Measurements from ENCODE around the genes KRT3 and TNS2.

DNA sequence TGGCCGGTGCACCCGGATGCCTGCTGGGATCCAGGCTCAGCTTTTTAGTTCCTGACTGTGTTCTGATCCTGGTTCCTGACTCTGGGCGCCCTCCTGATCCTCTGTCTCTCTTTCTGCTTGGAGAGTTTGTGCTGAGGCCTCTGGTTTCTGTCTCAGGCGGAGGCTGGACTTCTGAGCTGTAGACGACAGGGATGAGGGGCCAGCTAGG lies 16.6 kb downstream of the KRT80 start:
- RRBS = no CpG with 5 or more reads among the region's 5 CpGs

DNA sequence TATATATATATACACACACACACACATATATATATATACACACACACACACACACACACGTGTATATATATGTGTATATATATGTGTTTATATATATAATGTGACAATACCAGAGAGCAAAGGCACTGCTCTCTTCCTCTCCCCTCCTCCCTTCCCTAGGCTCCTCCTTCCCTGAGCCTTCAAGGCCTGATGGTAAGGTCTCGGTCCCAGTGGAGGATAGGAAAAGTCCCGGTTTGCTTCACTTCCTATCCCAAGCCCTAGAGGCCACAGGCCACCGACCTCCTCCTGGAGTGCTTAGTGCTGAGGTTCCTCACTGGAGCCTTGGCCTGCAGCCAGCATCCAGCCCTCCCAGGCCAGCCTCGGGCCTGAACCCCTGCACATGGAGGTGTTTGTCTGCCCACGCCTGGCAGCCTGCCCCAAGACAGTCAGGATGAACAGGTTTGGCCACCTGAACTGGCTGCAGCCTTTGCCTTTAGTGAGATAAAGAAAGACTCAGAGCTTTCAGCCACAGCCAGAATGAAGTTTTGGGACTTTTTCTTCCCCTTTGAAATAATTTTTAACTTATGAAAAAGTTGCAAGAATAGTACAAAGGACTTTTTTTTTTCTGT lies 15.9 kb upstream of the KRT7 start:
- RRBS = no CpG with 5 or more reads among the region's 6 CpGs

DNA sequence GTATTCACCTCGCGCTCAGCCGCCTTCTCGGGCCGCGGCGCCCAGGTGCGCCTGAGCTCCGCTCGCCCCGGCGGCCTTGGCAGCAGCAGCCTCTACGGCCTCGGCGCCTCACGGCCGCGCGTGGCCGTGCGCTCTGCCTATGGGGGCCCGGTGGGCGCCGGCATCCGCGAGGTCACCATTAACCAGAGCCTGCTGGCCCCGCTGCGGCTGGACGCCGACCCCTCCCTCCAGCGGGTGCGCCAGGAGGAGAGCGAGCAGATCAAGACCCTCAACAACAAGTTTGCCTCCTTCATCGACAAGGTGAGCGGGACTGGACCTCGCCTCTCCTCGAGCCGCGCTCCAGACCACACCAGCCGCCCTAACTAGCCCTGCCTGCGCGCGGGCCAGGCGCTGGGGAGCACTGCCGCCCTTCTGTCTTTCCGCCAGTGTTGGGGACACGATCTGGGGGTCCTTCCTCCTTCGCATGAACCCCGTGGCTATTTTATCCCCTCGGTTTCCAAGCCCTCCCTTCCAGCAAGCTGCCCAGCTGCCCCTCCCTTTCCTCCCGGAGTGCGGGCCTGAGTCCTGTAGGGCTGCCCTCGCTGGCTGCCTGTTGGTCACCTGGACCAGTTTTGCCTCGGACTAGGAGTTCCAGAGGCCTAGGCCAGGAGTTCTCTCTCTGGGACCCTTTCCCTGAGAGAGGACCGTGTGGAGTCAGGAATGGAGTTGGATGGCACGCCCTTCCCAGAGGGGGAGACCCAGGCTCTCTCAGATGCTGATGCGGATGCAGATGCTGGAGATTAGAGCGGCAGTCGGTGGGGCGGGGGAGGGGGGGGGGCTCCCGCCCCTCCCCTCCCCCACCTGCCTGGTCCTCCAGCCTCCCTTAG lies 511 bp downstream of the KRT7 start:
- RRBS = 3% methylated on average over 19 of the region's 61 CpGs

DNA sequence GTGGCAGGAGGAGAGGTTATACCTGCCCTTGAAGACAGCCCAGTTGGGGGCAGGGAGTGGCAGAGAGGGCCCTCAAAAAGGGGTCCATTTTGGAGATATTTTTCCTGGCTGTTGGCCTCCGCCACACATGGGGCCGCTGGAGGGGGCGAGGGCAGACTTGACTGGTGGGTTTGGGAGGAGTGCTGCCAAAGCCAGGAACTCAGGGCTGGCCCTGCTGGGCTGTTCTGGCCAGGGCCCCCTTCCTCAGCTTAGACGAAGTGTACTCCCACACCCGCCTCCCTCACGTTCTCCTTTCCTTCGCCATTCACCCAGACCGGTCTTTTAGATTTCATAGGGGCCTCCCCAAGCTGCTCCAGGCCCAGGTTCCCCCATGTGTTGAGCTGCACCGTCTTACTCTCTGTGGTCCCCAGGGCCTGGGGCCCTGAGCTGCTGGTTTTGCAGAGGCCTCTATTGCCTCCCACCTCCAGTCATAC lies 1.2 kb downstream of the KRT7 start:
- RRBS = no CpG with 5 or more reads among the region's 9 CpGs

DNA sequence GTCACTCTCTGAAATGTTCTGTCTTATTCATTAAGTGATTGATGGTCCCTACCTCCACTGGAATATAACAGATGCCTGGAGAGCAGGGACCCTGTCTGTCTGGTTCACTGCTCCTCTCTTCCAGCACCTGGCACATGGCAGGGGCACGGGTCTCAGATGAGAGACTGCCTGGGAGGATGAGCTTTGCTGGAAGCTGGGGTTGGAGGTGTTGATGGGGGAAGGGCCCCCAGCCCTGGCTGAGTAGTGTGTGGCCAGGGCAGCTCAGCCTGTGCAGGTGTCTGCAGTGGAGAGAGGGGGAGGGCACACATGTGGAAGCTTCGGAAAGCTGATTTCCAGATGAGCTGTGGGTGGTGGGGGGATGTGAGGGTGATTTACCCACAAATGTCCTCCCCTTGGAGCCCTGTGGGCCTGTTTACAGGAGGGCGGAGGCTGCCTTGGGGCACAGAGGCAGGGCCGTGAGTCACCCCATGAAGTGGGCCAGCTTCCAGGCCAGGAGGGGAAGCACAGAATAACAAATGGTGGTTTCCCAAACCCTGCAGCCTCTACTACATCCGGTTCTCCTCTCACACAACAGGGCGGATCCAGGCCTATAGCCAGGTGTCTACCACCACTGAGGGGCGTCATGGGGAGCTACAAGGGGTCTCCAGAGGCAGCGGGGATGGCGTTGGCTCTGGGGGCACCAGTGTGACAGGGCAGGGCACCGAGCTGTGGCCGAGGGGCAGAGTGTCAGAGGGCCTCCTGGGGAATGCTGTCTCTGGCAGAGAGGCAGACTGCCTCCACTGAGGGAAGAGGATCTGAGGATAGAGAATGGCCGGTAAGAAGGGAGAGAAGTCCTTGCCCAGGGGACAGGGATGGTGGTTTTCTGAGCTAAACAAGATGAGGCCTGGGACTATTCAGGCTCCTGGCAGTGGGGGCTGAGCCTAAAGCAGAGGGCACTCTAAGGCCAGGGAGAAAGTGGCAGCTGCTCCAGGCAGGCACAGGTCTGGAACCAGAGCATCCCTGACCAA lies 11.1 kb downstream of the KRT7 start:
- RRBS = no CpG with 5 or more reads among the region's 12 CpGs

DNA sequence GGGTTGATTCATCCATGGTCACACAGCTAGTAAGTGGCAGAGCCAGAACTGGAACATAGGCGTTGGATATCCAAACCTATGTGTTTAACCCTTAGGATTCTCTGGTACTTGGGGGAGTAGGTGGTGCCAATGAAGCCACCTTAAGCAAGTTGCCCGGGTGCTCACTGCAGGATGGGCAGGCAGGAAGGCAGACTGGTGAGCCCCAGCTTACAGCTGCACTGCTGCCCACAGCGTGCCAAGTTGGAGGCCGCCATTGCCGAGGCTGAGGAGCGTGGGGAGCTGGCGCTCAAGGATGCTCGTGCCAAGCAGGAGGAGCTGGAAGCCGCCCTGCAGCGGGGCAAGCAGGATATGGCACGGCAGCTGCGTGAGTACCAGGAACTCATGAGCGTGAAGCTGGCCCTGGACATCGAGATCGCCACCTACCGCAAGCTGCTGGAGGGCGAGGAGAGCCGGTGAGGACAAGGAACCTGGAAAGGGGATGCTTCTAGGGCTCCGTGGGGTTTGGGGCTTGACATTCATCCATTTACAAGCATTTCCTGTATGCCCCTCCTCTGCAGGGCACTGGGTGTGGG lies 12.2 kb downstream of the KRT7 start:
- RRBS = no CpG with 5 or more reads among the region's 19 CpGs

DNA sequence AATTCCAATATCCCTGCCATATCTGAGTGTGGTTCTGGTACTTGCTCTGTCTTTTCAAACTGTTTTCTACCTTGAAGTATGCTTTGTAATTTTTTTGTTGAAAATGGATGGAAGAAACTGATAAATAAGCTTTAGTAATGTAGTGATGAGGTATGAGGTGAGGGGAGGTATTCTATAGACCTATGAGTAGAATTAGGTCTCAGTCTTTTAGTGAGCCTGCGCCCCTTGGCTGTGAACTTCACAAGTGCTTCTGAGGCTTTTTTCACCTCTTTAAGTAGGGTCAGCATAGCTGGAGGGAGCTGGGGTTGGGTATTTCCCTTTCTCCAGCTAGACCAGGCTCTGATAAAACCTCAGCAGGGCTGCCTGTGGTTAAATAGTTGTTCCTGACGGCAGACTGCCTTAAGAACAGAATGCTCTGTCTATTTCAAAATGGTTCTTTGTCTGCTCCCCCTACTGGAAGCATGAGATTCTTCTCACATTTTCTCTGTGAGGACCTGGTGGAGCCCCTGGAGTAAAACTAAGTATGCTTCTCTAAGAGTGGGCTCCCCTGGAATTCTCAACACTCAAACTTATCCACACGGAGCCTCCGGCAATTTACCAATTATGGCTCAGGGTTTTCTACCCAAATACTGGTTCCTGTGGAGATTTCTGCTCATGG lies 13.2 kb downstream of the KRT5 start:
- RRBS = no CpG with 5 or more reads among the region's 4 CpGs

DNA sequence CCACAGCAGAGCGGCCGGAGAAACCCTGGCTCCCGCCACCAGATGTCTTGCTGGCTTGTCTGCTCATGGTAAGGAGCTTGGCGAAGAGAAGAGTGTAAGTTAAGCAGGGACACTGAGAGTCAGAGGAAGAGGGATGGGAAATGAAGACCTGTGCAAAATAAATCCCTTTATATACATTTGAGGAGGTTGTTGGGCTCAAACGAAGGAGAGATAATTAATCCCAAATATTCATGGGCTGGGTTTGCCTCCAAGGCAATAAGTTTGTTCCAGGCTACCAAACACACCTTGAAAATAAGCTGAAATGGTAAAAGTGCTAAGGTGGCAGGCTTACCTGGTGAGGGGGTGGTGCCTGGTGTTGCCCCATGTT lies at the start of gene KRT3:
KRT3 (minus strand) TSS at position 142 of the 367 bp plus-strand sequence.
- RRBS = no CpG with 5 or more reads among the region's 5 CpGs

DNA sequence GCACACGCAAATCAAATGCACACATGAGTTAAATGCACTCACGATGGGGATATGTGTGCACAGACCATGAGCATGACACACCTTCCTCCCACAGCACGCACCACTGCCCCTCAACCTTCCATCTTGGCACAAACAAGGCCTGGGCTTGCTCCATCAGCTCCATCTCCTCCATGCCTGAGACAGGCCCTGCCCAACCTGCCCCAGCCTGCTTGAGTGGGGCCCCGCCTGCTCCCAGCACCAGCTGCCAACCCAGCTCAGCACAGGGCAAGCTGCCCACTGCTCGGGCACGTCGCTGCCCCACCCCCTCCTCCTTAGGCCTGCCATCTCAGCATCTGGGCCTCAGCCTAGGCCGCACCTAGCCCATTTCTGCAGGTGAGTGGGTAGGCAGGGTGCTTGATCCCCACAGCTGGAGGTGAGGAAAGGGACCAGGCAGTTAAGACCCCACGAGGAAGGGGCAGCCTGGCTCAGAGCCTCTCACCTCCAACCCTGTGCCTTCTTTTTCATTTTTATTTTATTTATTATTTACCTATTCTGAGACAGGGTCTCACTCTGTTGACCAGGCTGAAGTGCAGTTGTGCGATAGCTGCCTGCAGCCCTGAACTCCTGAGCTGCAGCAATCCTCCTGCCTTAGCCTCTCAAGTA lies 27.7 kb upstream of the KRT78 start:
- RRBS = no CpG with 5 or more reads among the region's 10 CpGs

DNA sequence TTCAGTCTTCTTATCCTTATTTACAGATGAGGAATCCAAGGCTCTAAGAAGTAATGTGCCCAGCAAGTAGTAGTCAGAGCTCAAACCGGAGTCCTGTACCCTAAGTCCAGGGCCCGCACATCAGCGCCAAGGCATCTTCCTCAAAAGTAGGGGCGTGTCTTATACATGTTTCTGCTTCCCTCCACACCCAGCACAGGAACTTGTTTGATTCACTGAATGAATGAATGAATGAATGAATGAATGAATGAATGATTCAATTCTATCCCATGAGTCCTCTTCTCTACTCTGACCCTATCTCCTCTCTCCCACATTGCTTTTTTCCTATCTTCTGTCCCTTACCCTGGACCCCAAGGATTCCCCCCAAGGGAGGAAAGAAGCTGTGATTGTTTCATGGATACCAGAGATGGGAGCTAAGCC lies 21.9 kb upstream of the KRT8 start:
- RRBS = no CpG with 5 or more reads among the region's 4 CpGs

GRCh38 chr12:53016497-53016696 lies 10.1 kb downstream of the EIF4B start:
- RRBS = no CpG with 5 or more reads among the region's 3 CpGs

- RRBS = 1% methylated on average over 32 of the region's 96 CpGs
Observed at GRCh38 chr12:53046648-53047533, 3.0 kb upstream of the TNS2 start.

- RRBS = no CpG with 5 or more reads among the region's 14 CpGs
Observed at GRCh38 chr12:53047774-53048078, 2.1 kb upstream of the TNS2 start.

DNA sequence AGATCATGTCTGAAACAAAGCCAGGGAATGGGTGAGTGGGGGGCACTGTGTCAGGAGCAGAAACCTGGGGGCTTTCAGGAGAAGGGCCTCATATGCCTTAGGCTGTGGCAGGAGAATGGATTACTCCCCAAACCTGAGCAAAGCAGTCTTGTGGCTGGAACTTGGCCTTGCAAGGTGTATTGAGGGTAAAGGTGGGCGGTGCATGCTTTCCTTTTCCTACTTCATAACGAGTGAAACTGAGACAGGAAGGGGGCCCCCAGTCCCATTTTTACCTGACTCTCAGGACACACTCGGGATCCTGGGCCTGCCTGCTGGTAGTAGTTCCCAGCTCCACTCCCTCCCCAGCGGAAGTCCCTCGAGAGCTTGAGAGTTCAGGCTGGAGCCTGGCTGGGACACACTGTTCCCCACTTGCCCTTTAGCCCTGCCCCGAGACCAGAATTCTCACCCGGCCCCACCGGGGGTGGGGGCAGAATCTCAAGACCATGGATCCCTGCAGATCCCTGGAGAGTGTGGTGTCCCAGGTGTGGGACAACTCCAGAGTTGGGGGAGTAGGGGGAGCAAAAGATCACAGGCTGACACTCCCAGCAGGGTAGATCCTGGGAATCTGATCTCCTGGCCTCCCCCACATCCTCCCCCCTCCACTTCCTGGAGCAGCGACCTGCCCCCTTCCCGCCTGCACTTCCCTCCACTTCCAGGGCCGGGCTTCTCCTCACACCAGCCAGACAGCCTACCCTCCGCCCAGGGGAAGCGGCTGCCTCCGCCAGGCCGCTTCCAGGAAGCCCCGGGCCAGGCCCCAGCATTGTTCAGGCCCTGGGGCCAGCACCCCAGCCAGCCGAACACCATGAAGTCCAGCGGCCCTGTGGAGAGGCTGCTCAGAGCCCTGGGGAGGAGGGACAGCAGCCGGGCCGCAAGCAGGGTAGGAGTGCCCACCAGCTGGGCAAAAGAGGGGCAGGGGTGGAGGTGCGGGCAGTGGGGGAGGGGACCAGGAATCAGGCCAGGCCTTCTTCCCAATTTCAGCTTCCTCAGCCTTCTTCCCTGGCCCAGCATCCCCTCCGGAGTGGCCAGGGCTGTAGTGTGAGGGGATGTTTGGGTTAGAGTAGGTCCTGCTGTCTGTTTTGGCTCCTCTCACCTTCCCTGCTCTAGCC lies at the start of gene TNS2:
TNS2 (plus strand) TSS at position 721 of the 1,145 bp plus-strand sequence.
- RRBS = 76% methylated on average over 5 of the region's 22 CpGs

DNA sequence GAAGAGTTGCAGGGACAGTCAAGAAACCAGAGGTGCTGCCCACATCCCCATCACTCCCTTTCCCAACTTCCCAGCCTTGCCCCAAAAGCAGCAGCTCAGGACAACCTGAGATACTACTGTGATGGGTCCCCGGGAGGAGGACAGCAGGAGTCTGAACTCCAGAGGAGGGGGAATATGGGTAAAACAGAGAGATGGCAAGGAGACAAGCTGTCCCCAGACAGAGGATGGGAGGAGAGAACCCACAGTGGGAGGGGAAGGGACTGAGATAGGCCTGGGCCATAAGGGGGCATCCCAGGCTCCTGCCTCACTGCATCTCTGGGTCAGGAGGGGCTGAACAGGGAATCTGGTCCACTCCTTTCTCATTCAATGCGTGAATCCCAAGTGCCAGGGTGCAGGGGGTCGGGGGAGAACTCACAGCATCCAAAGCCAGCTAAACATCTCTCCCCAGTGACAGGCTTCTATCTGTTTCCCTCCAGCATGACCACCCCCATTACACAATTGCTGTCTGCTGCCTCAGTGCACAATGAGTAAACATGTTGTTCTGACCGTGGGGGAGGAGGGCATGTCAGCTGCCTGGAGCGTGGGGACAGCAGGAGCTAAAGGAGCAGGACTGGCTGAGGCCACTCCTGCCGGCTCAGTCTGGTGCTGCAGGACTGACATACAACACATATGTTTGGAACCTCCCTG lies 1.1 kb downstream of the TNS2 start:
- RRBS = no CpG with 5 or more reads among the region's 6 CpGs

DNA sequence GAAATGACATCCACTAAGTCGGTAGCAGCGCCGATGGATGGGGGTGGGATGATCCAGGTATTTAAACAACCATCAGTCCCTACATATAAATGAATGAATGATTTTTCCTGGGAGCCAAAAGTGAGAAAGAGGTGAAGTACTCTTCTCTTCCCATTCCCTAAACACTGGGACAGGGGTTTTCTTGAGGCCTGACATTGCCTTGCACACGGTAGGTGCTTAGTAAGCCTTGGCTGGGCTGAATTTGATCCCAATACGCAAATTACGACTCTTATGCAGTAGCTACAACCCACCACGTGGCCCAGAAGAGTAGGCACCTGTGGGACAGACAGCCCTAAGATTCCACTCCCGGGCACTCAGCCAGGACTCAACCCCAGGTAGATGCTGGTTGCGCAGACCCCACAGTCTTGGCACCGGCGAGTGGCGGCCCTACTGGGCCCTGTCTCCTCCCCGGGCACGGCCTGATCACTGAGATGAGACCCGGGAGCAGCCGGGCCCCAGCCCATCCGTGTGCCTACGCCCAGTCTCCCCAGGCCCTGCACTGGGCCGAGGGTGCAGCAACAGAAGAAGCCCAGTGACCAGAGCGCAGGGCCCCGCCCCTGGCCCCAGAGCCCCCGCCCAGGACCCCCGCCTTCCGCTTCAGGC lies 449 bp downstream of the SPRYD3 start:
- RRBS = 4% methylated on average over 3 of the region's 24 CpGs

- RRBS = no CpG with 5 or more reads among the region's 8 CpGs
Observed at GRCh38 chr12:53153179-53153651, 27.3 kb upstream of the ZNF740 start.

DNA sequence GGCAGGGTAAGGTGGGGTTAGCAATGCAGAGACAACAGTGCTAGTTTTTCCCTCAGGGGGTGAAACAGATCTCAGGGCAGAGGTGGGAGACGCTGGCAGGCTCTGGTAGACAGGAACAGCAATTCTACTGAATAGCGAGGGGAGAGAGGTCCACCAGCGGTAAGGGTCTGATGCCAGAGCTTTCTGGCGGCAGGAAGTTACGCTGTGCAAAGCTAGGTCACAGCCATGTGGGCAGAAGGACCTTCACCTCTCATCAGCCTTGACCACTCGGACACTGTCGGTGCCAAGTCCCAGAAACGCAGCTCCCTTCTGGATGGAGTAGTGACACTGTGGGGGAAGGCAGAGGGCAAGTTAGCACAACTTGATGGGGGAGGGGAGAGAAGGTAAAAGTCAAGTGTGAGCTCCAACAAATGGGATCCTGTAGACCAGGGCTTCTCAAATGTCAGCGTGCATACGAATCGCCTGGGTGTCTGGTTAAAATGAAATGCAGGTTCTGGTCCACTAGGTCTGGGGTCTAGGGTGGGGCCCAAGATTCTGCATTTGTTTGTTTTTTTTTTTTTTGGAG lies 10.3 kb upstream of the ZNF740 start:
- RRBS = no CpG with 5 or more reads among the region's 11 CpGs

DNA sequence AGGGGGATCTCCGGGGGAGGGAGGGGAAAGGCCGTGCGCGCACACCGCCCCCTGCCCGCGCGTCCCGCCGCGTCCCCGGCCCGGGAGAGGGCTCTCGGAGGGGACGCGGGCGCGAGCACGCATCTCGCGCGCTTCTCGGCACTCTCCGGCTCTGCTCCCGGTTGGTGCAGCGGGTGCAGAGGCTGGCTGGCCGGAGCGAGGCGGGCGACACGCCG lies 144 bp upstream of the CSAD start:
- RRBS = 1% methylated on average over 17 of the region's 32 CpGs

Measured in GM12891 (cell line).